Melanocyte of skin (primary cell): ENCODE data around the genes SLBP, C4orf48 and HAUS3.

DNA sequence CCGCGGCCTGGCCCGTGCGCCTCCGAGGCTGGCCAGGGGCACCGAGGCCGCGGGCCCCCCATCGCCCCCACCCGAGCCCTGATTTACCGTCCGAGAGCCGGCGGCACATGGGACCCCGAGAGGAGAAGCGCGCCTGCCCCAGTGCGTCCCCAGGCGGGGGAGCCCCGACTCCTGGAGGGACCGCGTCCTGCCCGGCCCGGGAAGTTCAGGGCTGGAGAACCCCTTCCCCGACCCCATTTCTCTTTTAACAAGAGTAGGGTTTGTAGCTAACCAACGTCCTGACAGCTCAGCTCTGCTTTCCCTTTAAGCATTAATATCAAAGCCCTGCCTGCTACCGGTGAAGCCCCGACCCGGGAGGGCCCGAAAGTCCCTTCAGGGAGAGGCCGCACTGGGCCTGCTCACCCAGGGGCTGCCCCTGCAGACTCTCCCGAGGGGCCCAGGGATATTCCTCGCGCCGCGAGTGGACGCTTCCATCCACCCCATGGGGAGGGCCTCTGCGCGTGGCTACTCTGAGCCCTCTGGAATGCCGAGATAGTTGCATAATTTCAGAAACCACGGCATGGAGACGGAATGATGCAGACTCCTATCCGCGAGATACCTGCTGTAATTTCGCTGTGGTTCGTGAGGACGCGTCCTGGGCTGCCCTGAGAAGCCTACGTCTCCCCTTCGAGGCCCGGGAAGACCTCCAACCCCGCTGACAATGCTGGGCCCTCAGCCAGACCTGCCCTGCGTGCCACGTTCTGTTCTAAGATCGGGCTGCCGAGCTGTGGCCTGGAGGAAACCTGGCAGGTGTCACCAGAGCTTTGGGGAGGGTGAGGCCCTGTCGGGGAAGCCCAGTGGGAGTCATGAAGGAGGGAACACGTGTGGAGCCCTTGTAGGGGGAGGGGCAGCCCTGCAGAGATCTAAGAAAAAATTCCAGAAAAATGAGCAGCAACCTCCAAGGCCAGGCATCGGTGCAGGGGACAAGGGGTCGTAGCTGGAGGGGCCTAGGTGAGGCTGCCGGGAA is 935 bp upstream of the CTBP1 start:
- CAGE, long polyA plus RNA, 2 experiments, result no peak in any of the 2 experiments

DNA sequence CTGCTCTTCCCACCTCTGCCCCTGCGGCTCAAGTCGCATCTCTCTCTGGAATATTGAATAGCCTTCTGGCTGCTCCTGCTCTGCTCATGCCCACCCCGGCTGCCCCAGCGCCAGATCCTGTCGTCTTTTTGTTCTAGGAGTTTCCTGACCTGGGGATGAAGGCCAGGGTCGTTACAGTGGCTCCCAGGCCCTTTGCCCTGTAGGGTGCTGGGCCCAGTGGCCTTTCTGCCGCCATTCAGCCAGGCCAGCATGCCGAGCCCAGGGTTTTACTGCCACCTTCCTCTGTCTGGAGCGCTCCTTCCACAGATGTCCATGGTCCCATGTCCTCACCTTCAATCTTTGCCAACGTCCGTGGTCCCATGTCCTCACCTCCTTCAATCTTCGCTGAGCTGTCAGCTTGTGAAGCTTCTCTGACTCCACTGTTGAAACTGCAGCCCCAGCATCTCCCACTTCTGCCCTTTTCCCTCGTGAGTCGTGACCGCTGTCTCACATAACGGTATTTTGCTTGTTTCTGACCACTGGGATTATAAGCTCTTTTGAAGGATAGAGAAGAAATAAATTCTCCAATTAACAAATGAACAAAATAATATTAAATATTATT is 9.8 kb downstream of the MAEA start:
- CAGE, long polyA plus RNA, 2 experiments, result no peak in any of the 2 experiments

DNA sequence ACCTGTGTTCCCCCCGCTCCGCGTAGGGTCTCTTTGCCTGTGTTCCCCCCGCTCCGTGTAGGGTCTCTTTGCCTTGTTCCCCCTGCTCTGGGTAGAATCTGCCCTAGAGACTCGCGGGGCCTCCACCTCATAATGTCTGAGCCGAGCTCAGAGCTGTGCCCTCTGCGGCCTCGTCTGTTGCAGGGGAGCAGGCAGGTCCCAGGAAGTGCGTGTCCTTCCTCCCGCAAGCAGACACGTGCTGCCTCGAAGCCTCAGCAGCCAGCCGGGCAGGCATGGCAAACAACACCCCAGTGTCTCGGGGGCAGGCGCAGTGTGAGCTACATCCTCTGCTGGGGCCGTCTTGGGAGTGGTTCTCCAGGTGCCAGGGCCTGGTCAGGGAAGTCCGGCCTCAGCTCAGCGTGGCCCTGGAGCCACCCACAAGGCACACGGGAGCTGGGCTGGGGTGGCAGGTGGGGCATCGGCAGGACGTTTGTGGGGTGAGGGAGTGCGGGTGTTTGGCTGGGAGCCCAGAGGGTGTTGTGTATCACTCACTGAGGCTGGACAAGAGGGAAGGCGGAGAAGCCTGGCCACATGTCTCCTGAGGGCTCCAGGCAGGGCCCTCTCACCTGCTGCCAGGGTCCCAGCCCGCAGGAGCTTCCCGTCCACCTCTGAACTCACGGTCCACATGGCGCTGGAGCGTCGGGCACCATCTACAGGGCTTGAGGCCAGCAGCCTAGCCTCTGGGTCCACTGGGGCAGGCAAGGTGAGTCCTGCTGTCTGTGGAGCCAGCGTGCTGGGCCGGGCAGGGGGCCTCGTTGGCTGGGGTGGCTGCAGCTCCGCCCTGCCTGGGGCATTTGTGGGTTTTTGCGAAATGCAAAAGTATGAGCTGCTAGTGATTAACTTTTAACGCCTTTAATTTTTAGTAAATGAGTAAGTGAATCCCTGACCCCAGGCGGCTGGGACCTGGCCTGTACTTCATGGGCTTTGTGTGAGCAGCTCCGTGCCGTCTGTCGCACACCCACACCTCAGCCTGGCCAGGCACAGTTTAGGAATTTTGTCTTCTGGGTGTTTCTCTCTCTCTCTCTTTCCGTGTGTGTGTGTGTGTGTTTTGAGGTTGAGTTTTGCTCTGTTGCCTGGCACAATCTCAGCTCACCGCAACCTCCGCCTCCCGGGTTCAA is 17.4 kb upstream of the UVSSA start:
- CAGE, long polyA plus RNA, 2 experiments, result no peak in any of the 2 experiments

GRCh38 chr4:1337205-1338051 is 9.6 kb upstream of the UVSSA start:
- CAGE, long polyA plus RNA, 2 experiments, result no peak in any of the 2 experiments

- CAGE, long polyA plus RNA, 2 experiments, result no peak in any of the 2 experiments
Measured at GRCh38 chr4:1345903-1346154, 1.2 kb upstream of the UVSSA start.

GRCh38 chr4:1348139-1348916 is 1.3 kb downstream of the UVSSA start:
- CAGE, long polyA plus RNA, 2 experiments, result no peak in any of the 2 experiments

- CAGE, long polyA plus RNA, 2 experiments, result no peak in any of the 2 experiments
Measured at GRCh38 chr4:1541111-1541636, 134.9 kb upstream of the NKX1-1 start.

- CAGE, long polyA plus RNA, 2 experiments, result no peak in any of the 2 experiments
Measured at GRCh38 chr4:1711884-1712578, at the start of gene SLBP. TSS of gene SLBP (minus strand) at chr4:1712319.

- CAGE, long polyA plus RNA, 2 experiments, result no peak in any of the 2 experiments
Measured at GRCh38 chr4:1767562-1768344, 25.3 kb upstream of the FGFR3 start.

GRCh38 chr4:1816258-1817131 is 23.4 kb downstream of the FGFR3 start:
- CAGE, long polyA plus RNA, 2 experiments, result no peak in any of the 2 experiments

- CAGE, long polyA plus RNA, 2 experiments, result no peak in any of the 2 experiments
Measured at GRCh38 chr4:1841507-1841773, 14.5 kb downstream of the LETM1 start.

DNA sequence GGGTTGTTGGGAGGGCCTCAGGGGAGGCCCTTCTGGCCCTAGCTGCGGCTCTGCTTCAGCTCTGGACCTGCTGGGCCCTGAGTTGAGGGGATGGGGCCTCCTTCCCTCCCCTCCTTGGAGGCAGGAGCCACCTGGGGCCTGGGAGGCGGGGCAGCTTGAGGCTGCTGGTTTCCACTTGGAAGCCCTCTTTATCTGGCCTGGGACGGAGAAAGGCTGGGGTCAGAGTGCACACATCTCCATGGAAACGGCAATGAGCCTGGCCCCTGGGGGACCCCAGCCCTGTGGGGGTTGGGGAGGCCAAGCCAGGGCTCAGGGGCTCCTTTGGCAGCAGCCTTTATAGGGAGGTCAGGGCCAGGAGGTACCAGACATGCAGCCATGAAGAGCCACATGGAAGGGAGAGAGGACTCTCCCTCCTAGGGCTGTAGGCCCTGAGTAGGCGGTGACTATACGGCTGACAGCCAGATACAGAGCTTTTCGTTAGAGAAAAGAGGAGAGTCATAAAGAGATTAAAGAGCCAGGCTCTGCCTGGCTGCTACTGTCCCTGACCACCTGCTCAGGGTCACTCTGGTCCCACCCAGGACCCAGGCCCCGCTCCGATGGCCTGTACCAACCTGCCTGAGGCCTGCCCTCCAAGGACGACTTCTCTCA is 6.9 kb upstream of the NSD2 start:
- CAGE, long polyA plus RNA, 2 experiments, result no peak in any of the 2 experiments

DNA sequence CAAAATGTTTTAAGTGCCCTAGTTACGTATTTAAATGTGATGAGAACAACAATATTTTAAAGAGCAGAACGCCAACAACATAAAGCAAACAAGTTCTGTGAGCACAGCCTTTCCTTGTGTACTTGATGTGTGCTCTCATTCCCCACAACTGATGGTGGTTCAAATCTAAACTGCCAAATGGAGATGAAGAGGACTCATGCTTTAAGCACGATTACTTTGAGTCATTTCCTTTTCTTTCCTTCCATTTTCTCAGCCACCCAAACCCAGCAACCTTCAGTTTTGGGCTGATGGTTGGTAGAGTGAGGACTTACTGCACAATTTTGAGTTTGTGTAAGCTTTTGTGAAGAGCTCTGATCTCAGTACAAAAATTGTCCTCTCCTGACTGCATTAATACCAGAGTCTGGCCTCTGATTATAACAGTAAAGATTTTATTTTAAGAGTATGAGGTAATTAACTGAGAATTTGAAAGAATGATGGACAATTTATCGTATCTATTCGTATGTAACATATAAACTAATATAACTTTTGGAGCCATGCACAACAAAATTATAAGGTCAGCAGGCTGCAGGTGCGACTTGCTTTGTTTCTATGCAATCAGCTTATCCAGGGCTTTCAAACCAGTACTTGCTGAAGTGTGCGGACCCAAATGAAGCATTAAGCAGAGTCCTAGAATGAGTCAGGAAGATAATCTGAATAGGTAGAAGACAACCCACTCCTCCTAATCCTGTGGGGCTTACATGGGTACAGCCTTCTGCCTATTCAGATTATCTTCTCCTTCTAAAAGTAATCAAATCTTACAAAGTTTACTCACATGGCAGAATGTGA is 1.9 kb downstream of the NSD2 start:
- CAGE, long polyA plus RNA, 2 experiments, result no peak in any of the 2 experiments

DNA sequence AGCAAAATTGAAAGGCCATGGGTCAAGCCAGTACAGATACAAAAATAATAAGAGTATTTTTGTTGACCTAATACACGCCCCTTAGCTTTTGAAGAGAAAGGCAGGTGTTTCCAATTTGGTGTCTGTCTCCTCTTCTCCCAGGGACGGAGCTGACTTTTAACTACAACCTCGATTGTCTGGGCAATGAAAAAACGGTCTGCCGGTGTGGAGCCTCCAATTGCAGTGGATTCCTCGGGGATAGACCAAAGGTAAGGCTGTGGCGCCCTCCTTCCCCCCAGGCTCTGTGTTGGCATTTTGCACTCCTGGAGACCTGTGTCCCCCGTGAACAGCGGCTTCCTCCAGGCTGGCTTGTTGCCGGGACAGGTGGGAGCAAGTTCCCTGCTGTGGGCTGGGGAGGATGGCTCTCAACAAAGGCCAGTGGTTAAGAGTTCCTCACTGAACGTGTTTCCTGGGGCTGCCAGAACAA is 33.6 kb downstream of the NELFA start:
- CAGE, long polyA plus RNA, 2 experiments, result no peak in any of the 2 experiments

DNA sequence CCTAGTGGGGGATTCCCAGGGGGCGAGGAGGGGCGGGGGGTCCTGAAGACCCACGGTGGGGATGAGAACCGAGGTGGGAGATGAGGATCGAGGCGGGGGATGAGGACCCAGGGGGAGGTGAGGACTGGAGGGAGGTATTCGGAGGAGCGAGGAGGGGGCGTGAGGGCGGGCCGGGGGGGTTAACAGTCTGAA is 431 bp downstream of the NELFA start:
- CAGE, long polyA plus RNA, 2 experiments, result no peak in any of the 2 experiments

- CAGE, long polyA plus RNA, 2 experiments, result start-site peak on the plus strand in 2 of 2 experiments, at chr4:2042008-2042073 at its widest, 114 to 2,020 reads per replicate
Measured at GRCh38 chr4:2041651-2042170, at the start of gene C4orf48. TSS of gene C4orf48 (plus strand) at chr4:2041995.

DNA sequence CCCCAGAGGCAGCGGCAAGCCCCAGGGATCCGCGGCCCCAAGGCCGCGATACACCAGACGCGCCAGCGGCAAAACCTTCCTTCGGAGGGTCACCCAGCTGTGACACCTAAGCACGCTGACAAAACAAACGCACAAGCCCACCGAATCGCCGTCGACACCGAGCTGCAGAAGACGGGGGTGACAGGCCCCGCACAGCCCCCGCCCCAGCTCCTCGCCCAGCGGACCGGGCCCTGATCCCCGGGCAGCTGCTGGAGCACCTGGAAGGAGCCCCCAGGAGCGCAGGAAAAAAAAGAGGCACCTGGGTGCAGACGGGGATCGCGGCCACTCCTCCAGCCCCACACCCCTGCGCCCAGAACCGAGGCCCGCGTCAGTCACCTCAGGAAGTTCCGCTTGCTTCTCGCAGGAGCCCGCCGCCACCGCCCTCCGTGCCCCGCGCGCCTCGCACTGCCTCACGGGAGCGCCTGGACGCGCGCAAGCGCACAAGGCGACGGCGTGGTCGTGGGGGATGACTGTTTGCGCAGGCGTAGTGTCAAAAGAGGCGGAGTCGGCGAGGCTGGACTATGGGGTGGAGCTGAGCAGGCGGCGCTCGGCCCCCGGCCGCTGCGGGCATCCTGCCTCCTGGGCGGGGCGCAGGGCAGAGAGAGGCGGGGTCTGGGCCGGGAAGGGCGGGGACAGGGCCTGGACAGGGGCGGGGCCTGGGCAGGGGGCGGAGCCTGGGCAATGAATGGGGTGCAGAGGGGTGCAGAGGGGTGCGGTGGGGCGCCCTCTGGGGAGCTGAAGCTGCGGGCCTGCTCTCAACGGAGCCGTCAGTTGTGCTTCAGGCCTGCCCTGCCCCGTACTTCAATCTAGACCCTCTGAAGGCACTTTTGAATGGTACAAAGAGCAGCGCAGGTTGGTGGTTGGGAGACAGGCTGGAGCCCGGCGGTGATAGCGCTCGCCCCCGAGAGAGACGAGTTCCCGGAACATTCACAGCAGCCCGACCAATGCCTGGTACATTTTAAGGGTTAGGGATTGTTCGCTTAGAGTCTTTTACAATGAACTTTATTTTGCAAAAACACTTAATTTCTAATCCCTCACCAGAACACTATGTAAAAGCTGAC is at the start of gene HAUS3:
HAUS3 (minus strand) TSS at position 446 of the 1,100 bp plus-strand sequence.
- CAGE, long polyA plus RNA, 2 experiments, result start-site peak on the minus strand in 2 of 2 experiments, centred at positions 404 to 423 of the sequence, 30 to 97 reads per replicate

GRCh38 chr4:2270138-2270741 is 8.3 kb upstream of the MXD4 start:
- CAGE, long polyA plus RNA, 2 experiments, result no peak in any of the 2 experiments

DNA sequence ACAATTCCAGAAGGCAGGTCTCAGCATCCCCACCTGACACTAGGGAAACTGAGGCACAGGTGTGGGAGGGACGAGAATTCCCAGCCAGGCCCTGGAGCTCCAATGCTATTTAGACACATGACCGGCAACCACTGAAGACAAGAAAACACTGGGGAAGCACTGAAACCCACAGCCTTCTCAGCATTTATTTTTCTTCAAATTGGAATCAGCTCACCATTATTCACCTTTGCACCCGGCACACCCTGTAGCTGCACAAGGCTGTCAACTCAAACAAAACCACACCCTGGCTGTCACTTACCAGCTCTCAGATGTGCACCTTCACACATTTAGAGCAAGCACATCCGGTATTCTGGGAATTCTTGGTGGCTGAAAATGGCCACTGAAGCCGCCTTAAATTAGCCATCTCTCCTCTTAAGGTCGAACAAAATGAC is 6.0 kb downstream of the ZFYVE28 start:
- CAGE, long polyA plus RNA, 2 experiments, result no peak in any of the 2 experiments

GRCh38 chr4:2469334-2470334 is 728 bp downstream of the RNF4 start:
- CAGE, long polyA plus RNA, 2 experiments, result no peak in any of the 2 experiments